CD14-positive monocyte (primary cell): ENCODE results near the genes TYW1, AUTS2 and SPDYE8.

DNA sequence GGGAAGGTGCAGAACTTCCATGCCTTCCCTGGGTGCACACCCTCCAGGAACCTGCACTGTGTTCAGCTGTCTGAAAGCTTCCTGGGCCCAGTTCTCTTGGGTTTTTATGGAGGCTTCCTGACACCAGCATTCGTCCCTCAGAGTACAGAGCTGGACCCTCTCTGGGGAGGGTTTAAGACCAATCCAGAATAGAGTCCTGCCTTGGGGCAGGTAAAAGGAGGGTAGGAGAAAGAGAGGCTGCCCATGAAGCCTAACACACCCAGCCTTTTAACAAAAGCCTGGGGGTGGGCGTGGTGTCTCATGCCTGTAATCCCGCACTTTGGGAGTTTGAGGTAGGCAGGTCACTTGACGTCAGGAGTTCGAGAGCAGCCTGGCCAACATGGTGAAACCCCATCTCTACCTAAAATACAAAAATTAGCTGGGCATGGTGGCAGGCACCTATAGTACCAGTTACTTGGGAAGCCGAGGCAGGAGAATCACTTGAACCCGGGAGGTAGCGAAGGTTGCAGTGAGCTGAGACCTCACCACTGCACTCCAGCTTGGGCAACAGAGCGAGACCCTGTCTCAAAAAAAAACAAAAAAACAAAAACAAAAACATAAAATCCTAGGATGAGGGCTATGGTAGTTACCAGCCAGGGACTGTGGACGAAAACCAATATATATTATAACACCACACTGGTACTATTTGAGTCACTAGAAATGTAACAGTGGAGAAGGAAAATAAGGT, 21.1 kb downstream of the RABGEF1 start:
- CAGE, long polyA plus RNA, result no peak

GRCh38 chr7:66844937-66845221, 76.1 kb upstream of the TMEM248 start:
- CAGE, long polyA plus RNA, result no peak

DNA sequence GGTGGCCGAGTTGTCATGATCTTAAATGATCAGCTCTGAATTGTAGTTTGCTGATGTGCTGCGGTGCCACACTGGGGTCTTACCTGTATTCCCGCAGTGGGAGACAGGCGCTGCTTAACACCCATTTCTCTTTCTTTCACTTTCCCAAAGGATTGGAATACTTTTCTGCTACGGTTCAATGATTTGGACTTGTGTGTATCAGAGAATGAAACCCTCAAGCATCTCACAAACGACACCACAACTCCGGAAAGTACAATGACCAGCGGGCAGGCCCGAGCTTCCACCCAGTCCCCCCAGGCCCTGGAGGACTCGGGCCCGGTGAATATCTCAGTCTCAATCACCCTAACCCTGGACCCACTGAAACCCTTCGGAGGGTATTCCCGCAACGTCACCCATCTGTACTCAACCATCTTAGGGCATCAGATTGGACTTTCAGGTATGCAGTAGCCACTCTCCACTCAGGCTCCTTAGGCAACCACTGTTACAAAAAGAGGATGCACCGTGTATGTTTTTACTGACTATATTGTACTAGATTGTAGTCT, 23.9 kb downstream of the TMEM248 start:
- CAGE, long polyA plus RNA, result no peak

DNA sequence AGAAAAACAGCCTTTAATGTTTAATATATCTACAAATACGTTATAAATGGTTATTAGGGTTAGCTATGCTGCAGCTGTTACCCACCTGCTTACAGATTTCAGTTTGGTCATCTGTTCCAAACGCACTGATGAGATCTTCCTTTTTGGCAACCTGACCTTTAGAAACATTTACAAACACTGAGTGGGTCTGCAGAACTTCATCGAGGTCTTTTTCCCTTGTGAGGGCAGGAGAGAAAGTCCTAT, 1.3 kb downstream of the SBDS start:
- CAGE, long polyA plus RNA, result no peak

DNA sequence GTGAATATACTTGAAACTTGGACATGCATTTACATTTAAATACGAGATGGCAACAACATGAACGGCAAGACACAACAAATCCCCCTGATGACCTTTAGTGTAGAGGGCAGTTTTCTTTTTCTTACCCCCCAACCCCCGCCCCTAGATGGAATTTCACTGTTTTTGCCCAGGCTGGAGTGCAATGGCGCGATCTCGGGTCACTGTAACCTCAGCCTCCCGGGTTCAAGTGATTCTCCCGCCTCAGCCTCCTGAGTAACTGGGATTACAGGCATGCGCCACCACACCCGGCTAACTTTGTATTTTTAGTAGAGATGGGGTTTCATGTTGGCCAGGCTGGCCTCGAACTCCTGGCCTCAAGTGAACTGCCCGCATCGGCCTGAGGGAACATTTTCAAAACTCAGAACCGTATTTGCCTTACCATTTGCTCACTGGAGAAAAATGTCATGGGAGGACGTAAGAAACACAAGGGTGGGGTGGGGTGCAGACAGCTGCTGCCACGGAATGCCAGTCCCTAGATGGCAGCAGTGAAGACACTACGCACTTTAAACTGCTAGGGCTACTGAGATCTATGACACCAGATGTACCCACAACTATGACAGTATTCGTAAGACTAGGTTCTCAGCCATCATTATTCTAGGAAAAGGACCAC, 892 bp downstream of the SBDS start:
- CAGE, long polyA plus RNA, result no peak

GRCh38 chr7:66996686-66997432, at the start of gene TYW1:
TSS of gene TYW1 (plus strand) at chr7:66996833.
- CAGE, long polyA plus RNA, result start-site peak on the plus strand at chr7:66996830-66996845, 46 and 27 reads in 2 replicates

DNA sequence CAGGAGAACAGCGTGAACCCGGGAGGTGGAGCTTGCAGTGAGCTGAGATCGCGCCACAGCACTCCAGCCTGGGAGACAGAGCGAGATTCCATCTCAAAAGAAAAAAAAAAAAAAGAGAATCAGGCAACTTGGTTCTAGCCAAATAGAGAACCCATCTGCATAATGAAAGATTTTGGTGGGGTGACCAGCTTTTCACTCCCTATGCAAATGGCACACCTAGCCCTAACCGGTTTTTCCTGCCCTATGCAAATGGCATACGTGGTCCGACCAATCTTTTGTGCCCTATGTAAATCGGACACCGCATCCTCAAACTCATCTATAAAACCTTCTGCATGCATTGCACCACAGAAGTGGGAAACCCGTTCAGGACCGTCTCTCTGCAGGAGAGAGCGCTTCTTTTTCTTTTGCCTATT, 115.8 kb downstream of the SPDYE21 start:
- CAGE, long polyA plus RNA, result no peak

GRCh38 chr7:69430443-69431076, 167.7 kb upstream of the AUTS2 start:
- CAGE, long polyA plus RNA, result no peak

DNA sequence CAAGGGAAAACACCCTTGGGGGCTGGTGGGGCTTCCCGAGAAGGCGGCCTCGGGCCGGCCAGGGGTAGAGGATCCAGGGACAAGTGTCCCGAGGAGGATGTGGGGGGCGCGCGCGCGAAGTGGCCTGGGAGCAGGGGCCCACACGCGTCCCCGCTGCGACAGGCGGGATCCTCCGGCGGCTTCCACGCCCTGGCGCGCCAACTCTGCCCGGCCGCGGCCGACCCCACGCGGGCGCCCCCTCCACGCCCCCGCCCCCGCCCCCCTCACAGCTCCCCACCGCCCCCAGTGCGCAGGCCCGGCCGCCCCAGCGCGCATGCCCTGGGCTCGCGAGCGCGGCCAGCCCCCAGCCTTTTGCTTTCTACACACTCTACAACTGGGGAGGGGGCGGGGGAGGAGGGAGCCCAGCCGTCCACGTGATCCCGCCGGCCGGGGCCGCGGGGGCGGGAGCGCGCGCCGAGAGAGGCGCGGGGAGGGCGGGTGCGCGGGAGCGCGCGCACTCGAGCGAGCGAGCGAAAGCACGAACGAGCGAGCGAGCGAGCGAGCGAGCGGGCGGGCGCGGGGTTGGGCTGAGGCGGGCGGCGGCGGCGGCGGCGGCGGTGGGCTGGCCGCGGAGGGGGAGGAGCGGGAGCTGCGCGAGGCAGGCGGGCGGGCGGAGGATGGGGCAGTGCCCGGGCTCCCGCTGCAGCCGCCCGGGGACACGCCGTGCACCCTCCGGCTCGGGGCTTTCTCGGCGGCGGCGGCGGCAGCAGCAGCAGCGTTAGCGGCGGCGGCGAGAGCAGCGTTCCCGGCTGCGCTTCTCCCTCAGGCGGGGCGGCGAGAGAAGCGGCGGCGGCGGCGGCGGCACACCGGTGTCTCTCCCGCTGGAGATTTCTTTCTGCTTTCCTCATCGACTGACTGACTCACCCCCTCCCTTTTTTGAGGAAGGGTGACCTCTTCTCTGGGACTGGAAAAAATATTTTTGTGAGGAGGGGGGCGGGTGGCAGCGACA, at the start of gene AUTS2:
Gene AUTS2 (plus strand): TSS at position 664 of the 988 bp plus-strand sequence.
- CAGE, long polyA plus RNA, result no peak

- CAGE, long polyA plus RNA, result no peak
These were observed 63.8 kb downstream of the AUTS2 start for GRCh38 chr7:69662097-69662386.

- CAGE, long polyA plus RNA, result no peak
These were observed 535.8 kb upstream of the GALNT17 start for GRCh38 chr7:70595664-70597064.

- CAGE, long polyA plus RNA, result no peak
These were observed 435.7 kb upstream of the GALNT17 start for GRCh38 chr7:70696086-70696888.

GRCh38 chr7:70786886-70787519, 344.9 kb upstream of the GALNT17 start:
- CAGE, long polyA plus RNA, result no peak

- CAGE, long polyA plus RNA, result no peak
These were observed 176.2 kb downstream of the GALNT17 start for GRCh38 chr7:71308051-71308569.

DNA sequence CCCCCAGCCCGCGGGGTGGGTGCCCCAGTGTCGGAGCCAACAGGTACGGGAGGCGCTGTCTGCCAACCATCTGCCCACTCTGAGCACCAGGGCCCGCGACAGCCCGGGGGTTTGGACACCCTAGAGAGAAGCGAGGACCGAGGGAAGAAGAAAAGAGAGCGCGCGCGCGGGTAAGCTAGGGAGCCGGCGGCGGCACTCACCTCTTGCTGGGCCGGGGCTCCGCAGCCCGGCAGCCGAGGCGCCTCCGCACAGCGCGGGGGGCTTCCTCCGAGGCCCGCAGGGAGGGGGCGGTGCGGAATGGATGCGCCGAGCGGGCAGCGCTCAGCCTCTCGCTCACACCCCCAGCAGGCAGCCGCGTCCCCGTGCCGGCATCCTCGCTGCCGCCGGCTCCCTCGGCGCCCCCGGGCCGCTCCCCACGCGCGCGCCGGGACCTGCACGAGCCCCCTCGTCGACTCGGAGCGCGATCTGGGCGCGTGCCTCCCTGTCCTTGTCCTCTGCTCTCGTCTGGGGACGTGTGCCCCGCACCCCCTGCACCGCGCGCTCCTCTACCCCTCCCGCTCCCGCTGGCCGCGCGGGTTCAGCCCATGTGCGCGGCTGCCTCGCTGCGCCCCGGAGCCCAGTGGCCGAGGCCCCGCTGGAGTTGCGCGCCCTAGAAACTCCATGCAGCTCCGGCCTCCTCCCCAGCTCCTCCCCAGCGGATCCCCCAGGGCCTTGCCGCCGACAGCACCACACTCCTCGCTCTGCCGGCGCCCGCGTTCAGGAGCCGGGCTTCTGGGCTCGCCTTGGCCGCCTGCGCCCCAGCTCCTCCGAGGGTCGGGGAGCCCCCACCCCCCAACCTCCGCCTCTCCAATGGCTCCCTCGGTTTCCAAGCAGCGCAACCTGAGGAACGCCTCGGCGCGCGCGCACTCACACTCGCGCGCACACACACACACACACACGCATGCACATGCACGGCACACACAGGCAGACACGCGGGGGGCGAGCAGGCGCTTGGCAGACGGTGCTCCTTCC, 75.3 kb downstream of the CALN1 start:
- CAGE, long polyA plus RNA, result no peak

- CAGE, long polyA plus RNA, result no peak
These were observed 9.8 kb upstream of the POM121 start for GRCh38 chr7:72914974-72915609.

DNA sequence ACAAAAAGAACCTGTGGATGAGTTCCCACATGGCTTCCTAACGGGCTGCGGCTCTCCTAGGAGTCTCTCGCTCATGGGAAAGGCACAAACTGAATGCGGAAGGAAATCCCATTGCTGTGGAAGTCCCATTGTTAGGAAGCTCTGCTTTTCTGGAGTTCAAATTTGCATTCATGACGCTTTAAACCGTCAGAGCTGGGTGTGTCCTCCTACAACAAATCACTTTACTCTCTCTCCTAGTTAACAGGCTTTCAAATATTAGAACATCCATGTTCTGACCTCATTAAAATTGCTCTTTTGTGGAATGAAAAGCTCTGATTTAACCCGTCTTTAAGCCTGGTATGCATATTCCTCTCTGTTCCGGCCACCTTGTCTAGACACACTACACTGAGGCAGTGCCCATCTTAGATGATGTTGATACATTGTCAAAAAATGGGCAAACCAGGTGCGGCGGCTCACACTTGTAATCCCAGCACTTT, at the start of gene SPDYE8:
Gene SPDYE8 (minus strand): TSS at position 133 of the 476 bp plus-strand sequence.
- CAGE, long polyA plus RNA, result no peak

DNA sequence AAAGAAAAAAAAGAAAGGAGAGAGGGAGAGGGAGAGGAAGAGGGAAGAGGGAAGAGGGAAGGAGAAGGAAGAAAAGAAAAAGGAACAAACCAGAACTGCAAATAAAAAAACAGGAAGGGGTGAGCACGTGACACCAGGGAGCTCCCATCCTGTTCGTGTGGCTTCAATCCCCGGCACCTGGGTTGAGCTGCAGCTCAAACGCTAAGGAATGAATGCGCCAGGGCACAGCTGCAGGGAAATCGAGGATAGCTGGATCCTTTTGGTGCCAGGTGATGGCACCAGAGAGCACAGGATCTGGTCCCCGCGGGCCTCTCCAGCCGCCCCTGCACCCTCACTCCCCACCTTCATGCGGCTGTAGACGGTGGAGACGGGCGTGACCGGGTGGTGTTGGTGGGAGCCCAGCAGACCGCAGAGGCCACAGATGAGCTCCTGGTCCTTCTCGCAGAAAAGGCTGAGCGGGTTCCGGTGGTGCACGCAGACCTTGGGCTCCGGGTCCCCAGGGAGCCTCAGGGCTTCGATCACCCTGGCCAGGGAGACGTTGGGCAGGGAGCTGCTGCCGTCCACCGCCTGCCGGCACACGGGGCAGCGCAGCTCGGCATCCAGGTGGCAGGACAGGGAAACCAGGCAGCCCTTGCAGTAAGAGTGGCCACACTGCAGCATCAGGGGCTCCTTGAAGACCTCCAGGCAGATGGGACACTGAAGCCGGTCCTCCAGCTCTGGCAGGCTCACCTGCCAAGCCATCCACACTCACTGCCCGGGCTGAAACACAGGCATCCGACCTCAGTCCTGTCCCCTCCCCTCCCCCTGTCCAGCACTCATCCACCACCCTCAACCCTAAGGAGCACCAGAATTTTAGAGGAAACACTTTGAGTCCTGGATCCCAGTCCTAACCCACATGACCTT, 3.6 kb downstream of the TRIM50 start:
- CAGE, long polyA plus RNA, result no peak

GRCh38 chr7:73399175-73399803, 34.3 kb upstream of the FZD9 start:
- CAGE, long polyA plus RNA, result no peak

GRCh38 chr7:73469320-73470107, 35.9 kb downstream of the FZD9 start:
- CAGE, long polyA plus RNA, result no peak